Urinary bladder (tissue), 3 donors: Measurements from ENCODE around the genes KRBOX4, ZNF674, RGN, NDUFB11 and UBA1.

DNA sequence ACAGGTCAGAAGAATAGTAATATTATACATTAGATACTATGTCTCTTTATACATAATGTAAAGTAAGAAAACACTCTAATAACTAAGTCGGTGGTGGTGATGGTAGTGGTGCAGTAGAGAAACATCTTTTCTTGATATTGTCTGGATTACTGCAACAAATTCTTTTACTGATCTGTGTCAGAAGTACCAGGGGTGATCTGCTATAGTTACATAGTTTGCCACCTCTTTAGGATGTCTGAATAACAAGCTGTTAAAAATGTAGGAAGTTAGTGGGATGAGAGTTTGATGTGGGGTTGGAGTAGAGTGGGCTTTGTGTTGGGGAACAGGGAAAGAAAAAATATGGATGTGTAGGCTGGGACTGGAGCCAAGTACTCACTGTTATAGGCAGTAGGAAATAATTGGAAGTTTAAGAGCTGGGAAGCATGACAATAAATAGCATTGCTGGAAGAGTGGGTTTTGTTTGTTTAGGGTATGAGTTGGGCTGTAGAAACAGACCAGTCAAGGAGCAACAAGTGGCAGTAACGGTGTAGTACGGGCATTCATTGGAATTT lies 81.4 kb downstream of the KDM6A start:
- PRO-cap = no peak
- RAMPAGE, long total RNA = no peak

DNA sequence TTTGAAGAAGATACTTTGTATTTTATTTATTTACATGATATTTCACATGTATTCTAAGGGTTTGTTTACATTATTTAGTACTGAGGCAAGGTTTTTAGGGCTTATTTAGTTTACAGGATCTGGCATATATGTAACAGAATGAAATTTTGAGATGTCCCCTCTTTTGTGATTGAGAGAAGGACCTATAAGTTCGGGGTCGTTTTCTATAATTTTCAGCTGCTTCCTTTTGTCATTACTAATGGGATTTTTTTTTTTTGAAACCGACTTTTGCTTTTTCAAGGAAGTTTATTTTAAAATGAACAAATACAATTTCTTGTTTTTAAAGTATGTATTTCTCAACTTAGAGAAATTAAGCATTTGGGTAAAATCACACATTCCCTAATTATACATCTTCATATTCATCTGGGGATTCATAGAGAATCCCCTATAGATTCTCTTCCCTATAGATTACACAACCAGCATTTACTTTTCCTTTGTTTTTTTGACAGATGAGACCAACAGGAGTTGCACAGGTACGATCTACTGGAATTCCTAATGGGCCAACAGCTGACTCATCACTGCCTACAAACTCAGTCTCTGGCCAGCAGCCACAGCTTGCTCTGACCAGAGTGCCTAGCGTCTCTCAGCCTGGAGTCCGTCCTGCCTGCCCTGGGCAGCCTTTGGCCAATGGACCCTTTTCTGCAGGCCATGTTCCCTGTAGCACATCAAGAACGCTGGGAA lies 137.6 kb downstream of the DIPK2B start:
- PRO-cap = no peak
- RAMPAGE, long total RNA = no peak

GRCh38 chrX:45758974-45759584 lies 558.4 kb upstream of the DIPK2B start:
- PRO-cap = no peak
- RAMPAGE, long total RNA = no peak

GRCh38 chrX:45760313-45761276 lies 559.9 kb upstream of the DIPK2B start:
- PRO-cap = no peak
- RAMPAGE, long total RNA = no peak

DNA sequence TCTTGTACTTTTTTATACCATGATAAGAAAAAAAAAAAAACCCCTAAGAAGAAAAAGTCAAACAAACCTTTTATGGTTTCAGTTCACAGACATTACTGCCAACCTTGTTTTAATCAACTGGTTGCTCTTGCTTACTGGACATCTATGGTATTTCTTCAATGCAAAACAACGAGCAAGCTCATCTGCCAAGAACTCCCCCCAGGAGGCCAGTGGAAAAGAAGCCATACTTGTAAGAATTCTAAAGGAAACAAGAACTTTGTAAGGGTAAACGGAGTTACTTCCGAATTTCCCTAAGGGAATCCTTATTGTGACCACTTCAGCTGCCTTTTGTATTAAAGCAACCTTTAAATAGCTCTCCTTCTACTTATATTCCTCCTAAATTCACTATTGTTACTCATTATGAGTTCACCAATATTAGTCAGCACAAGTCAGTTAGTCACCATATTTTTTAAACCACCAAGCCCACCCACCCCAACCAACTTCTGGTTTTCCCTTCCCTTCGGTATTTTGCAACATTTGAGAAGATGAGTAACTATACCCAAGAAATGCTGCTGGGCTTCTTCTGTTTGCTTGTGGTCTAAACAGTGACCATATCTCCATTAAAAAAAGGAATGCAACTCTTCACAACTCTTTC lies 602.8 kb upstream of the DIPK2B start:
- PRO-cap = no peak
- RAMPAGE, long total RNA = no peak

- PRO-cap = bidirectional peak, plus-strand start at chrX:46447330, minus-strand start at chrX:46447164
- RAMPAGE, long total RNA = no peak
Measured at GRCh38 chrX:46447008-46448134, at the start of gene KRBOX4. KRBOX4 (plus strand) TSS chrX:46447297.

- PRO-cap = bidirectional peak, plus-strand start at chrX:46545511, minus-strand start at chrX:46545345
- RAMPAGE, long total RNA = no peak
Measured at GRCh38 chrX:46544805-46546265, at the start of gene ZNF674. ZNF674 (minus strand) TSS chrX:46545421.

DNA sequence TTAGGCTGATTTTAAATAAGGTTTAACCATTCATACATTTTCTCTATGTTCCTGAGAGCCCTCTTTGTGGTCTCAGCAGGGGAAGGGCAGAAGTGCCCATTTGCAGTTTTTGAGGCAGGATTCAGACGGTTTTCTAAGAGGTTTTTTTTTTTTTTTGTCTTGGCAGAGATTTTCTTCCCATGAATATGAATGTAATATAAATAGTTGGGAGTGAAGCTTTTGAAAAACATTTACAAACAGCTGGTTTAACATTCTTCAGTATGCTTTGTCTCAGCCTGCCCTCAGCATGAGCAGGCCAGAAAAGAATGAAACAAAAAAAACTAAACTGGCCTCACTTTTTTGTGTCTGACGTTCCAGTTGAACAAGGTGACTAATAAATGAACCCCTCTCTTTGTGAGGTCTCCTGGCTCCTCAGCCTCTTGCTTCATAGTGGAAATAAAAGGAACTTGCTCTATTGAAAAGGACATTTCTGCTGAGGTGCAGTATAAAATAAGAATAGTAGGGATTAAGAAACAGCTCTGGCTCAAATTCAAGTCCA lies 9.3 kb downstream of the CHST7 start:
- PRO-cap = no peak
- RAMPAGE, long total RNA = no peak

DNA sequence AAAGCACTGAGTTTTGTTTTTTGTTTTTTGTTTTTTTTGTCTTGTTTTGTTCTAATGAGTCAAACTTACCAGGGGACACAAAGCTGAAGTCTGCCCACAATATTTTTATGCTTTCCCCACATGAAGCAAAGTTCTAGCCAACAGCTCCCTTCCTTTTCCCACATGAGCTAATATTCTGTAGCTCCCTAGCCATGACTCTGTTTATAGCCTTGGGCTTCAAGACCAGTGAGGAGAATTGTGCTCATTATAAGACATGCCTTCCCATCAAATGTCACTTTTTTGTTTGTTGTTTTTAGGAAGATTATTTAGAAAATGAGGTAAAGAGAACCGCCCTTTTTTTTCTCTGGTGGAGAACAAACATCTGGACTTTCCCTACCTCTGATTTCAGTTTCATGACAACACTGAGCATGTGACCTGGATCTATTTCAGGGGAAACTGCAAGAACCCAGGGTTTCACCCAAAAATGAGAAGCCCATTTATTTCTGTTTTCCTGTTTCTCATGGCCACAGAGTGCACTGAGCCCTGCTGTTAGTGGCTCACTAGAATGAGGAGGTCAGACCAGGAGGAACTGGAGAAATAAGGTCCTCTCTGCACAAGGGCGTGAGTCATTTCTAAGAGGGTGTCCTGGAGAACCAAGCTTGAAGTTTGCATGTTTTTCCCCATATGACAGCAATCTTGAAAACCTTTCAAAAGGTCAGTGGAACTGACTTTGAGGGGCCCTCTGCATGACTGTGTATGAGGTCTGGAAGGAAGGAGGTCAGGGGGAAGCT lies 55.0 kb downstream of the CHST7 start:
- PRO-cap = no peak
- RAMPAGE, long total RNA = no peak

GRCh38 chrX:47077988-47079162 lies at the start of gene RGN:
RGN (plus strand) TSS chrX:47078443.
- PRO-cap = no peak
- RAMPAGE, long total RNA = no peak

DNA sequence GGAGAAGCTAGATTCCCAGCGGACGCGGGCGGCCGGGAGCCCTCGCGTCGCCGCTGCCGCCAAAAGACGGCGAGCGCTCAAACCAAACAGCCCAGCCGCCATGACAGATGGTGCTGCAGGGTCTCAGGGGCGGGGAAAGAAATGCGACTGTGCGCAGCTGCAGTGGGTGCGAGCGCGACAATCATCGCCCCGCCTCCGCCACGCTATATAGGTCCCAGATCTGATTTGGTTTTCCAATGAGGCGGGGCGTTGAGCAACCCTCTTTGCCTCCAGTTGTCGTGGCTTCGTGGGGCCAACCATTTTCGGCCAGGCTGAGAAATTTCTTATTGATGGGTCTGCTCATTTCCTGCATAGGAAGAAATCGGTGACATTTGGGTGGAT lies at the start of gene NDUFB11:
Gene NDUFB11, minus strand, starts transcription at position 125 of the 381 bp plus-strand sequence.
- PRO-cap = bidirectional peak, plus-strand start at position 236 of the sequence, minus-strand start at position 102 of the sequence
- RAMPAGE, long total RNA = start-site peak on the minus strand centred at position 124 of the sequence, 38 bp wide, 2,389 and 2,740 reads in 2 replicates

DNA sequence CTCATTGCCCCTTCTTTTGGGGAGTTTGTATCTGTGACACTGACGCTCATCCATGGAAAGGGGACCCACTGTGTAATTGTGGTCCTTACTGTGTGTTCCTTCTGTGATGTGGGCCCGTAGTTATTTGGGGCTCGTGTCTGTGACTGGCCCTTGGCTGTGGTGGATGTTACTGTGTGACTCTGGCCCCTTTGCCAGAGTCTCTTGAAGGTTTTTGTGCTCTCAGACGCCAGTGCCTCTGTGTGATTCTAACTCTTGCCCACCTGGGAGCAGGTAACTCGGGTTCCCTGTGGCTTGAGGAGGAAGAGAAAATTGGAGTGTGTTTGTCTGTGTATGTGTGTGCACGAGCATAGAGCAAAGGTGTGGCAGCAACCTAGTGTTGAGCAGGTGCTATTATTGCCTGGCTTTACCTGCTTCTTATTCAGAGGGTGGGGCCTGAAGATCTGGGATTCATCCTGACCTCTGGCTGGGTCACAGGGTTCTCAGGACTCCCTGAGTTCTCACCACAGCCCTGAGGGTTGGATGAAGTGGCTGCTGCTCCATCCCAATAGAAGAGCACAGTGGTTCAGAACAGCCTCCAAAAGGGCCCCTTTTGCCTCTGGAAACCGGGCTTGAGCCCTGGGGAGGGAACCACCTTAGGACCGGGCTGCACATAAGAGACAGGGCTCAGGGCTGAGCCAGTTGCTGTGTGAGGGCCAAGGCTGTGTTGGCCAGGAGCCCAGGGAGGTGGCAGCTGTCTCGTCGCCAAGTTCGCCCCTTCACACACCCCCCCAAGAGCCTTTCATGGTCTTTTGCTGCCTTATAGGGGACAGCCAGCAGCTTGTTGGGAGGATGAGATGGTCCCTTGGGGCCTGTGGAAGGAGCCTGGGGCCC lies 1.3 kb downstream of the RBM10 start:
- PRO-cap = no peak
- RAMPAGE, long total RNA = no peak

- PRO-cap = unidirectional peak, plus-strand start at chrX:47193829
- RAMPAGE, long total RNA = no peak
Measured at GRCh38 chrX:47193412-47194705, at the start of gene UBA1. UBA1 (plus strand) TSS chrX:47193829.

- PRO-cap = no peak
- RAMPAGE, long total RNA = no peak
Measured at GRCh38 chrX:47203465-47203753, 9.8 kb downstream of the UBA1 start.

DNA sequence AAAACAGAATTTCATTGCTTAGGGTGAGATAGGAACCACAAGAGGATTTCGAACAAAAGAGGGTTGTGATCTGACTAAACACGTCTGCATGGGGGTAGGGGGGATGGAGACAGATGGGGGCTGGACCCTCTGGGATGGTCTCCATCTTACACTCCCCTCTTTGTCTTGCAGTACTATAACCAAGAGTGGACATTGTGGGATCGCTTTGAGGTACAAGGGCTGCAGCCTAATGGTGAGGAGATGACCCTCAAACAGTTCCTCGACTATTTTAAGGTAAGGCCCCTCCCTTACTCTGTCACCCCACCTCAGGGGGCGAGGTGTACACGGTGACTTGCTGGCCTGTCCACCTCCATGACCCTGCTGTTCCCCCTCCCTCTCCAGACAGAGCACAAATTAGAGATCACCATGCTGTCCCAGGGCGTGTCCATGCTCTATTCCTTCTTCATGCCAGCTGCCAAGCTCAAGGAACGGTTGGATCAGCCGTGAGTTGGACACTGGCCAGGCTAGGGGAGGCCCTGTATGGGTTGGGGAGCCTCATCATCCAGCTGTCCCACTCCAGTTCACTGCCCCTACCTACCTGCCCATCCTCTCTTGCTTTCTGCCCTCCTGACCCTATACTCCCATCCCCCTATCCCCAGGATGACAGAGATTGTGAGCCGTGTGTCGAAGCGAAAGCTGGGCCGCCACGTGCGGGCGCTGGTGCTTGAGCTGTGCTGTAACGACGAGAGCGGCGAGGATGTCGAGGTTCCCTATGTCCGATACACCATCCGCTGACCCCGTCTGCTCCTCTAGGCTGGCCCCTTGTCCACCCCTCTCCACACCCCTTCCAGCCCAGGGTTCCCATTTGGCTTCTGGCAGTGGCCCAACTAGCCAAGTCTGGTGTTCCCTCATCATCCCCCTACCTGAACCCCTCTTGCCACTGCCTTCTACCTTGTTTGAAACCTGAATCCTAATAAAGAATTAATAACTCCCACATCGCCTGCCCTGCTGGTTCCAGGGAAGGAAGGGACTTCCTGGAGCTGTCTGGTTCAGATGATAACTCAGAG lies 4.0 kb upstream of the CDK16 start:
- PRO-cap = no peak
- RAMPAGE, long total RNA = no peak

- PRO-cap = no peak
- RAMPAGE, long total RNA = no peak
Measured at GRCh38 chrX:47220156-47221097, 1.9 kb downstream of the CDK16 start.

GRCh38 chrX:47297585-47298322 lies 64.9 kb downstream of the USP11 start:
- PRO-cap = no peak
- RAMPAGE, long total RNA = no peak

GRCh38 chrX:47523366-47523897 lies 37.6 kb upstream of the ARAF start:
- PRO-cap = bidirectional peak, plus-strand start at chrX:47523581, minus-strand start at chrX:47523435
- RAMPAGE, long total RNA = no peak

DNA sequence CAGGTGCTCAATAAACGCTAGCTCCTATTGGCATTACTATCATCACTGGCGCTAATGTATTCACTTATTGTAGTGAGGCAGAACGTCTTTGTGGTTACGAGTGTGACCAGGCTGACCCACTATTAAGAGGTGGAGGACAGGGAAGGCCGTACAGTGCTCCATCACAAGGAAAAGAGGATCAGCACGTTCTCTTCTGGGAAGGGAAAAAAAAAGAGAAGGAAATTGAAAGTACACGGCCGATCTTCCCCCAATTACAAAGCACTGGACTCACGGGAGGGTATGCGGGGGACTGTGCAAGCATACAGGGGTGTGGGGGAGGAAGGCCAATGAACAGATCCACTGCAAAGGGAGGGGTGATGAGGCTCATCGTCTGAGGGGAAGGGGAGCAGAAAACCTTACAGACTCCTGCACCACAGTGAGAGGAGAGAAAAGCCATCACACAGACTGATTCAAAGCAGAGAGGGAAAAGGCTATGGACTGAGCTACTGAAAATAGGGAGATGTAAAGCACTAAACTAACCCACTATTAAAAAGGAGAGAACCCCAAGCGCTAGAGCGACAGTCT lies 1.1 kb downstream of the ELK1 start:
- PRO-cap = no peak
- RAMPAGE, long total RNA = no peak

DNA sequence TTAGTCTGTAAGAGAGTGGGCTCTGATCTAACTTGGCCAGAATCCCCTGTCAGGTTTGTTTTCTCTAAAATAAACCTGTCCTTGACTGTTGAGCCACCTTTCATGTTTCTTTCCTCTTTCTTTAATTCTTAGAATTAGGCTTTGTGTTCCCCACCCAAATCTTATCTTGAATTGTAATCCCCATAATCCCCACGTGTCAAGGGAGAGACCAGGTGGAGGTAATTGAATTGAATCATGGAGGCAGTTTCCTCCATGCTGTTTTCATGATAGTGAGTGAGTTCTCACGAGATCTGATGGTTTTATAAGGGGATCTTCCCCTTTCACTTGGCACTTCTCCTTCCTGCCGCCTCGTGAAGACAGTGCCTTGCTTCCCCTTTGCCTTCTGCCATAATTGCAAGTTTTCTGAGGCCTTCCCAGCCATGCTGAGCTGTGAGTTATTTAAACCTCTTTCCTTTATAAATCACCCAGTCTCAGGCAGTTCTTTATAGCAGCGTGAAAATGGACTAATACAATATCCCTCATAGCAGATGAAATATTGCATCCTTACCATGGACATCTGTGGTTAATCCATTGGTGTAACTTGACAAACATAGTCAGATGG lies 17.5 kb upstream of the UXT start:
- PRO-cap = no peak
- RAMPAGE, long total RNA = no peak